HT-29 (cell line): ENCODE measurements around a stretch of chr10.

DNA sequence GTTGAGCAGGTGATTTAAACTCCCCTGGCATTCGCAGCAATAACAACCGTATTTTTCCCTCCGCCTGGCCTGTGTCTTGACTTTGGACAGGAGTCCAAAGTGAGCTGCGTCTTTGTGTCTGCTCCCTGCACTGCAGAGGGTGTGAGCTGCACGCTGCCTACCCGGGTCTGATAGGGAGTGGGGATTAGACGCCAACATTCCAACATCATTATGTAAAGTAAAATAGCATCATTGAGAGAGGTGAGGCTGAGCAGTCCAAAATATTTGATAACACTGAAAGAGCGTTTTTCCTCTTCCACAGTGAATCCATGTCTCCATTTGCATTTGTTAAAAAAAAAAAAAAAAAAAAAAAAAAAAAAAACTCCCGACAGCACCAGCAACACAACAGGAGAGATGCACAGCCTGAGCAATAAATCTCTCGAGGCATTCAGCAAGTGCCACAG, 68.6 kb downstream of the CELF2 start:
- RAMPAGE, long total RNA = no peak

GRCh38 chr10:11093951-11094327, 76.3 kb downstream of the CELF2 start:
- RAMPAGE, long total RNA = no peak

- RAMPAGE, long total RNA = no peak
Observed at GRCh38 chr10:11154214-11154586, 136.5 kb downstream of the CELF2 start.

DNA sequence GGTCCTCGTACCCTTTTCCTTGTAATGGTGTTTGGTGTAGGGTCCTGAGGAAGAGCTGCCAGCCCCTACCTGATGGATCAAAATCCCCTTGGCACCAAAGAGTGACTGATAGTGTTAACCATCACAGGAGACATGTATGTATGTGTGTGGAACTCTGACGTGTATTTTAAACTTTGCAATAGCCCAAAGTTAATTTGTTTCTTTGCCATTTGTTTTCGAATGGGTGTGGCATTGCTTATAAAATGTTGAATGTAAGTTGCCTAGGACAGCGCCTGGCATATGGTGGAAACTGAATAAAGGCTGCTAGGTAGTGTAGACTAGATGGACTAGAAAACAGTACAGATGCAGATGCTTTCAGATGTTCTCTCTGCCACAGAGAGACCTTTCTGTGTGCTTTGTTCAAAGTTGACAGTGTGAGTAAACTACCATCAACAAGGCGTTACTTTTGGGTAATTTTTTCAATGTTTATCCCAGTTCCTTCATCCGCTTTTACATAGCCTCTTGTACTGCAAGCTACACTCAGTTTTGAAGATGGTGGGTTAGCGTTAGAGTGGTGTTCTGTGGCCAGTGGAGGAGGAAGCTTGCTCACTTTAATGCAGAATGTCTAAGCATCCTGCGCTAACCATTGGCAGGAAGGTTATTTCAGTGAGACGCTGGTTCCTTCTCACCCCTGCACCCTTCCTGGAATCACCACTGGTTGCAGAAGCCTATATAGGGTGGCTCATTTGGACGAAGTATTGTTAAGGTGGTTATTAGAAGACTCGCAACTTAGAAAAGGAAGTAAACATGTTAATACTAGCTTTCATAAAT, 158.9 kb downstream of the CELF2 start:
- RAMPAGE, long total RNA = no peak

GRCh38 chr10:11180212-11180889, 162.7 kb downstream of the CELF2 start:
- RAMPAGE, long total RNA = no peak

- RAMPAGE, long total RNA = no peak
Observed at GRCh38 chr10:11195576-11196130, 178.0 kb downstream of the CELF2 start.

DNA sequence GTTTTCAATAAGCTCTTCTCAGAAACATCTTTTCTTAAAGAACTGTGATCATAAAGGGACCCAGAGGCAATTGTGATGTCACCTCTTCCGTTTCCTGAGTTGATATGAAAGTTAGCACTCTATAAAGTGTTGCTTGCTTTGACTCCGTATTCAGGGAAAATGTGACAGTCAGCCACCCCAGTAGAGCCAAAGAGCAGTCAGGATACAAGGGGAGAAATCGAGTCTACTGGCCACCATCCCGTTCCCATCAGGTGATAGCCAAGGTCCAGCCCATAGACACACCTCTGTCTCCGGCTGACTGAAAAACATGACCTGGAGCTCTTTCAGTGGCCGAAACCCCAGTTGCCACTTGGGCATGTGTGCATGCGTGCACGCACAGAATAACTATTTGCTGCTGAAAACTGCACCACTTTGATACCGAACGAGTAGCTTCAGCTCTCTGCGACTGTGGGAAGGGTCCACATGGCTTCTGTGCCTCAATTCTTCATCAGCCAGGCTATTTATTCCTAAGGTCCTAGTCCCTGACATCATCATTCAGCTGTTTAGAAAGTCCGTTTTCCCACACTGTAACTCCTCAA, 291.3 kb downstream of the USP6NL start:
- RAMPAGE, long total RNA = no peak

DNA sequence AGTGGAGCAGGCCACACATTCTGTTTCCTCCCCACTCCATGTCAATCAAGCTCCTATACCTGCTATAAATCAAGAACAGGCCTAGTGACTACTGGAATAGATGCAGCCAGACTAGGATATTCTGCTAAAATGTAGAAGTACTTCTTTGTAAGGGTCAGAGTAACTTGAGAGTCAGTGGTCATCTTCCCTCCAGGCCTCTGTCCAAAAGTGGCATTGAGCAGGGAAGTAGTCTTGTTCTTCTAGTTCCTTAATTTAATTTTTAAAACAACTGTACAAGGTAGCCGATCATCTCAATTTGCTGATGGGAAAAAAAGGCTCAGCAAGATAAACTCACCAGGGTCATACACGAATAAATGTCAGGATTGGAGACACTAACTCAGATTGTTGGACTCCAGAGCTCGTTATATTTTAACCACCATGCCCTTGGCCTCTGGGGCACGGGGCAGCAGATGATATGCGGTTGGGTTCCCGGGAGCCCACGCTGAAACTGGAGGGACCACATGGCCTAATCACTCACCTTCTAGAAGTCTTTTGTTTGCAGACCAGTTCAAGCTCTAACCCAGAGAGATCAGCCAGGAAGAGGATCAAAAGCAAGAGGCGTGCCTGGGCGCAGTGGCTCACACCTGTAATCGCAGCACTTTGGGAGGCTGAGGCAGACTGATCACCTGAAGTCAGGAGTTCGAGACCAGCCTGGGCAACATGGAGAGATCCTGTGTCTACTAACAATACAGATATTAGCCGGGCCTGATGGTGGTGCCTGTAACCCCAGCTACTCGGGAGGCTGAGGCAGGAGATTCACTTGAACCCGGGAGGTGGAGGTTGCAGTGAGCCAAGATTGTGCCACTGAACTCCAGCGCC, 42.7 kb upstream of the ECHDC3 start:
- RAMPAGE, long total RNA = no peak

- RAMPAGE, long total RNA = no peak
Observed at GRCh38 chr10:11823812-11824137, 619 bp downstream of the PROSER2 start.

GRCh38 chr10:11824217-11825464, 1.5 kb downstream of the PROSER2 start:
- RAMPAGE, long total RNA = no peak

DNA sequence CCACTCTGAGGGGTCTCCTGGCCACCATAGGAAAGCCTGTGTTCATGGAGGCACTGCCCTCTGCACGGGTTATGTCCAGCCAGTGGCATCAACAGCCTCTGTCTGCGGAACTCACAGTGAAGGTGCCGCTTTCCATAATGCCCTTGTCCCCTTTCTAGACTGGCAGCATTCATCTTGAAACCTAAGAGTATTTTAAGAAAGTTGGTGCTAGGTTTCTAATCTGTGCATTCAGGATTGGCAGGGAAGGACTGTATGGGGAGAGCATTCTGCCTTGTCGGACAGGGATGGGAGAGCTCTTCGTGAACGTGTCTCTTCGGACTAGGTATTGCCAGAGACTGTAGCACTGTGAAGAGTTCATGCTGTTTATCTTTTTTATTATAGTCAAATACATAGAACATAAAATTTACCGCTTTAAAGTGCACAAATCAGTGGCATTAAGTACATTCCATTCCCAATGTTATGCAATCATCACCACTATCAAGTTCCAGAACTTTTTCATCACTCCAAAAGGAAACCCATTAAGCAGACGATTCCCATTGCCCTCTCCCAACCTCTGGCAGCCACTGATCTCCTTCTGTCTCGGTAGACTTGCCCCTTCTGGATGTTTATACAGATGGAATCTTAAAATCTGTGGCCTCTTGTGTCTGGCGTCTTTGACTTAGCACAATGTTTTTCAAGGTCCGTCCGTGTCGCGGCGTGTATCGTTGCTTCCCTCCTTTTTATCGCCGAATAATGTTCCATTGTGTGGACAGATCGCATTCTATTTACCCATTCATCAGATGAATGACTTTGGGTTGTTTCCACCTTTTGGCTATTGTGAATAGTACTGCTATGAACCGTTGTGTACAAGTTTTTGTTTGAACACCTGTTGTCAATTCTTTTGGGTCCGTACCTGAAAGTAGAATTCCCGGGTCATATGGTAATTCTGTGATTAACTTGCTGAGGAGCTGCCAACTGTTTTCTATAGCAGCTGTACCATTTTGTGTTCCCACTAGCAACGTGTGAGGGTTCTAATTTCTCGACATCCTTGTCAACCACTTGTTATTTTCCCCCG, 2.7 kb downstream of the PROSER2 start:
- RAMPAGE, long total RNA = no peak

DNA sequence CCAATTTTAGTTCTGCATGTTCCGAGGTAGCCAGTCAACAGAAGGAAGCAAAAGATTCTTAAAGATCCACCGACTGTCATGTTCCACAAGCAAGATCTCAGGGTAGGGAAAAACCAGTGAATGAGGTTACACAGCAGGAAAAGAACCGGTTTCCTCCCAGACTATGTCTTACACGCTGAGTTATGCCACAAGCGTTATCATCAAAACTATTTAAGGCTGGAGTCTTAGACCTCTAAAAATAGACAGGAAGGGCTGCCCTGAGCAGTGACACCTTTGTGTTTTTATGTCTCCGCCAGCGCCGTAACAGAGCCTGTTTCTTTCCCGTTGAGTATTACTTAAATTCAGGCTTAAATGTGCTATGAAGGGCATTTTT, 48.3 kb downstream of the PROSER2 start:
- RAMPAGE, long total RNA = no peak

GRCh38 chr10:12043055-12043835, 636 bp upstream of the UPF2 start:
- RAMPAGE, long total RNA = no peak

DNA sequence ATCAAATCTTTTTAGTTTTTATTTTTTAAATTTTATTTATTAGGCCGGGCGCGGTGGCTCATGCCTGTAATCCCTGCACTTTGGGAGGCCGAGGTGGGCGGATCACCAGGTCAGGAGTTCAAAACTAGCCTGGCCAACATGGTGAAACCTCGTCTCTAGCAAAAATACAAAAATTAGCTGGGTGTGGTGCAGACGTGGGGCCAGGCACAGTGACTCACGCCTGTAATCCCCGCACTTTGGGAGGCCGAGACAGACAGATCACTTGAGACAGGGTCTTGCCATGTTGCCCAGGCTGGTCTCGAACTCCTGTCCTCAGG, 2.7 kb downstream of the DHTKD1 start:
- RAMPAGE, long total RNA = no peak

- RAMPAGE, long total RNA = no peak
Observed at GRCh38 chr10:12250142-12250809, 54.3 kb downstream of the CDC123 start.

- RAMPAGE, long total RNA = no peak
Observed at GRCh38 chr10:12457779-12458391, 108.5 kb downstream of the CAMK1D start.

DNA sequence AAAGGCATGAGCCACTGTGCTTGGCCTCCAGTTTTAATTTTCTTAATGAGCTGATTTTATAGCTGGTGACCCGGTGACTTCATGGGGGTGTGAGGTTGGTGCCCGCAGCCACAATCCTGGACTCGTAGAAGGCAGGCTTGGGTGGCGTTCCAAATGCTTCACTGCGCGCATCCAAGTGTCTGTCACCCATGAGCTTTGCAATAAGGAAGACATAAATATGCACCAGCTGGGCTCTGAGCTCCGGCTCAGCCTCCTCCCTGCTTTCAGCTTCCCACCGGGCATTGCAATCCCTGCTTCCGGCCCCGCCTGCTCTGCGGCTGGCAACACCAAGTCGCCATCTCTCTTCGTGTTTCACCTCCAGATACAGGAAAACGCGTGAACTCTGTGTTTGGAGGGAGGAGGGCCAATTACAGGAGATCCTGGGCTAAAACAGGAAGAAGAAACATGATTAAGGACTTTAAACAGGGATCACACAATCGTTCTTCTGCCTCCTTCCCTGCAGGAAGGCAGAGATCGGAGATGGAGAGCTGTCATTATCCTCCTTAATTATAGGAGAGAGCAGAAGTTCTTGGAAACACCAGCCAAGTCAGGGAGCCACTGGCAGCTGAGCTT, 134.7 kb downstream of the CAMK1D start:
- RAMPAGE, long total RNA = no peak

GRCh38 chr10:12556258-12556834, 207.0 kb downstream of the CAMK1D start:
- RAMPAGE, long total RNA = no peak

DNA sequence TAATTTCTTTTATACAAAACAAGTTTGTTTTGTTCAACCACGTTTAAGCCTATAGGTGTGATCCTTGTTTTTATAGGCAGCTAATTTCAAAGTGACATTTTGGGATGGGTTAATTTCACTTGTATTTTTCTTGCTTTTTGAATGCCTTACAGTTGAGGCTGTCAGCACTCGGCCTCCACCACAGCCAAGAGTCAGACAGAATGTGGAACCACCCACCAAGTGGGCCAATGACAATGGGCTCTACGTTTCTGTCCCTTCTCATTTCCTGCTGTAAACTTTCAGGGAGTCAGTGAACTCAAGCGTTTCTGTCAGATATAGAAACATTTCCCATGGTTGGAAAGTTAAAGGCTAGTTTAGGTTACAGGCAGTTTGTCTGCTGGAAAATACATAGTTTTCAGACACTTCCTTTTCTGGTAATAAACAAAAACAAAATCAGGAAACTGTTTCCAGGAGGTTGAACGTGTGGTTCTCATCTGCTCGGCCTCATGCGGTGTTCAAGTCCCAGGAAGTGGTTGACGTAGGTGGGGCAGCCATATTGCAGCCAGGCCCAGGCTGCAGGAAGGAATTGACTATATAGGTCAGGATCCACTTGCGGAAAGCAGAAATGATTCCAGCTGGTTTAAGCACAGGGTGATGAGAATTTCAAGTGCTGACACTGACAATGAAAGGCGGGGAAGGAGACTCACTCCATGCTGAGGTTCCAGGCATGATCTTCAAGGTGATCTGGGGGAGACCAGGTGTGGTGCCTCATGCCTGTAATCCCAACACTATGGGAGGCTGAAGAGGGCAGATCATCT, 245.2 kb downstream of the CAMK1D start:
- RAMPAGE, long total RNA = no peak

GRCh38 chr10:12650080-12650571, 300.8 kb downstream of the CAMK1D start:
- RAMPAGE, long total RNA = no peak